Uterus (tissue), 7 donors: ENCODE results near the gene TKT.

DNA sequence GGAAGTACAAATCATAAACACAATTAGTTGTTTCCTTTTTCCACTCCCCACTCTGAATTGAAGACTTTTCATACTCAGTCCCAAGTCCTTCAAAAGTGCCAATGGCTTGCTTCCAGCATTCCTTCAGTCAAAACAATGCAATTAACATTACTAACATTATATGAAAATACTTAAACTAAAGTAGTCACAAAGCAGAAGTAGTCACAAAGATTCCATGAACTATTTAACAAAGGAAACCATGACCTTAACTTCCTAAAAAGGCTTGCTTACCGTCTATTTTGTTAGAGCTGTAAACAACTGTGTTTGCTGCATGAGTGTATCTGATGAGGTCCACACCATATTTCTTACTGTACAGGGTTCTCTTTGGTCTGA lies 8.0 kb downstream of the WDR82 start:
- PRO-cap, 4 experiments, result no peak in any of the 4 experiments
- RAMPAGE, long total RNA, 2 experiments, result no peak in any of the 2 experiments
- RRBS, result no CpG with 5 or more reads among the region's 1 CpG

DNA sequence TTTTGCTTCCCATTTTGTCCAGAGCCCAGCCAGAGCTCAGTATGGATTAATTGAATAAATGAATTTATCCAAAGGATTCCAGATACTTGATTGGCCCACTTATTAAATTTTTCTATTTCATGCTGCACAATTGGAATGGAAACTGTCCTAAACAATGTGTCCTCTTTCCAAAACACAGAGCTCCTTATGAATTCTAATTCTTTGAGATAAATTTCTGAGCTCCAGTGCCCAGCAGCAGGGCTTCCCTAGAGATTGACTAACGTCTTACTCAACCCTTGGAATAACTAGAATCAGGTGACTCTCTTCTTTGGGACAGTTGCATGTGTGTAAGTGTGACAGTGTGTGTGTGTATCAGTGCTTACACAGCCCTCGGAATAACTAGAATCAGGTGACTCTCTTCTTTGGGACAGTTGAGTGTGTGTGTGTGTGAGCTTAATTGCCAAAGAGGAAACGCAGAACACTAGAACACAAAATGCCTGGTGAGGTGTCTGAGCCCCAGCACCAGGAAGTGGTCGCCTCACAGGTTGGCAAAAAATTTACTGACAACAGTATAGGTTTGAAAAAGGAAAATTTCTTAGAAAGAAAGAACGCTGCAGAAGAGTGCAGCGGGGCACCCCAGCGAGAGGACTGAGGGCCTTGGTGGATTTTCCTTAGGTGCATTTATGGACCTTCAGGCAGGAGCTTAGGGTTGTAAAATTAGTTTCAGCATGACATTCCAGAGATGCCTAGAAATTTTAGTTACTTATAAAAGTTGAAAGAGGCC lies 3.5 kb upstream of the WDR82 start:
- PRO-cap, 4 experiments, result peak in 1 of 4 experiments; most common plus-strand start position 435 of the sequence (in 1); most common minus-strand start position 258 of the sequence (in 1)
- RAMPAGE, long total RNA, 2 experiments, result no peak in any of the 2 experiments
- RRBS, result no CpG with 5 or more reads among the region's 7 CpGs

- PRO-cap, 4 experiments, result no peak in any of the 4 experiments
- RAMPAGE, long total RNA, 2 experiments, result no peak in any of the 2 experiments
- RRBS, result no CpG with 5 or more reads among the region's 11 CpGs
These were observed 11.7 kb downstream of the GLYCTK start for GRCh38 chr3:52299207-52299925.

DNA sequence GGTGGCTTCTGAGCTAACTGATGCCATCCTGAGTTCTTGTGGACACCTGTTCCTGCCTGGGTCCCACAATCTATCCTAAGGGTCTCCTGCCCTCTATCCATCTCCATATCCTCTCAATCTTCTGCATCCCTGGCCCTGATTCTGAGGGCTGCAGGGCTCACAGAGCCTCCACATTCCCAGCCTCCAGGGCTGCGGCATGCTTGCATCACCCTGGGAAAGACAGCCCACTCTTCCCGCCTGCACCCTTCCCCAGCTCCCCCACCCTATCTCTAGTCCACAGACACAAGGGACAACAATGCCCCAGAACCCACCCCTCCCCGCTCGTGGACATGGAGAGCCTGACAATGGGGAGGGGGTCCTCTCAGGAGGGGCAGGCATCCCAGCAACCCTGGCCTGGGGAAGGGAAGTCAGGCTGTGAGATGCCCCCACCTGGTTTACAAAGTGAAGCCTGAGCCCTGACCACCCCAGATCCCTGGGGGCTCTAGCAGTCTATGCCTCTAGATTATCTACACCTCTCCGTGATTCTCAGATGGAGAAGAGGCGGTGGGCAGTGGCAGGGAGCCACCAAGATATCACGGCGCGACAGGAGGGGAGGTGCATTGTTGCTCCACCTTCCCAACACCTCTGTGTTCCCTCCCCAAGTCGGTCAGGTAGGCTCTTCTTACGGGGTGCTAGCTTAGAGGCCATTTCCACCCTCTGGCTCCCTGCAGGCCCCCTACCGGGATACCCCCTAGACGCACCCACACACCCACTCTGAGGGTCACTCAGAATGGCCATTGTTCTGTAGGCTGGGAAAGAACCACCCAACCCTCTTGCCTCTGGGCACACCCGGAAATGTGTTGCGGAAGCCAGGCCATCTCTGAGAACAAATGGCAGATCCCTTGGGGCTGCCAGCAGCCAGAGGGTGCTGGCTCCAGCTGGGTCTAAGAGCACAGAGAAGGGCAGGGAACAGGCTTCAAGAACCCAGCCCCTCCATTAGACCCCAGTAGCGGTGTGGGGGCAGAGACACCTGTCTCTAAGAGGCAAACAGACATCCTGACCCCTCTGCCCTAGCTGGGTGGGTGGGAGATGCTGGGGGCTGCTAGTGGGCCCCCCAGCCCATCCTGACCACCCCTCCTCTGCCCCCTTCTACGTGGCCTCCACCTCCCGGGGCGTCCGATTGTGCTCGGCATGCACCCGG lies 10.0 kb downstream of the SEMA3G start:
- PRO-cap, 4 experiments, result peak in 2 of 4 experiments; most common plus-strand start position 926 of the sequence (in 2); most common minus-strand start position 771 of the sequence (in 1)
- RAMPAGE, long total RNA, 2 experiments, result no peak in any of the 2 experiments
- RRBS, result 78% methylated on average over 4 of the region's 22 CpGs

DNA sequence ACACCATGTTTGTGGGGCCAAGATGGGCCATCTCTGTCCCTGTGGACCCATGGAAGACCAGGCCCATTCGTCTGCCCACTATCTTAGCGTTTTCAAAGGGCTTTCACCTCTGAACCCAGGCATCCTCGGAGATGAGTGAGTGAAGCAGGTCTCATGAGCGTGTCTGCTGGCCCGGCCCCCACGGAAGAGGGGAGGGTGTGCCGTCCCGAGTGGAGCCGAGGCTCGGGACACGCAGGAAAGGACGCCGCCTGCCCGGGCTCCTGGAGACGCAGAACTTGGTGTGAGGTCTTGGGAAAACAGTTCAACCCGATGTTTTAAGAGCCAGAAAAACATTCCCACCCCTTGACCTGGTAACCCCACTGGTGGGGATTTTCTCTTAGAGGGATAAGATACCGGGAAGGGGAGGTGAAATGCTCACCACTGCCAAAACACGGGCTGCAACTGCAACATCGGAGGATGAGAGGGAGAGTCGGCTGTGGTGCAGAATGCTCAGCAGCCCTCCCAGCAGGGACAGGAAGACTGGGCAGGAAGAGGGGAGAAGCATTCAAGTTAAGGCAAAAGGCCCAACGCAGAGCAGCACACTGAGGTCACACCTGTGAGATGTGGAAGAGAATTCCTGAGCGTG lies 14.3 kb upstream of the STAB1 start:
- PRO-cap, 4 experiments, result no peak in any of the 4 experiments
- RAMPAGE, long total RNA, 2 experiments, result no peak in any of the 2 experiments
- RRBS, result 56% methylated on average over 6 of the region's 22 CpGs

GRCh38 chr3:52515068-52515808 lies 18.4 kb downstream of the NT5DC2 start:
- PRO-cap, 4 experiments, result no peak in any of the 4 experiments
- RAMPAGE, long total RNA, 2 experiments, result no peak in any of the 2 experiments
- RRBS, result no CpG with 5 or more reads among the region's 9 CpGs

DNA sequence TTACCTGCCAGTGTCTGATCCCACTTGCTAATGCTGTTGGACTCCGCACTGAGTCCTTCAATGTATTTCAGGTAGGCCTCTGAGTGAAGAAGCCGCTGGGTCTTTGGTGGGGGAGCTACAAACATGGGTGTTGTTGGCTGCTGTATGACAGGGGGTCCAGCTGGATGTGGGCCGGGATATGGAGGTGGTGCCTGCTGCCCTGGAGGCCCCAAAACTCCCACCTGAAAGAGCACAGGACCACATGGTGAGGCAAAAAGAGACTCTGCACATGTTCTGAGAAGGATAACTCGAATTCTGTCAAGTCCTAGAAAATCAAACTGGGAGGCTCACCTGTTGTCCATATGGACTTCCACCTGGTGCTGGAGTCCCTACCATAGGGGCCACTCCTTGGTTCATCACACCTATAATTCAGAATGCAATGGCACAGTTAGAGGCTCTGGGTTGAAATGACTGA lies 14.0 kb downstream of the UQCC5 start:
- PRO-cap, 4 experiments, result no peak in any of the 4 experiments
- RAMPAGE, long total RNA, 2 experiments, result no peak in any of the 2 experiments
- RRBS, result no CpG with 5 or more reads among the region's 4 CpGs

GRCh38 chr3:52594427-52594975 lies 58.1 kb downstream of the UQCC5 start:
- PRO-cap, 4 experiments, result no peak in any of the 4 experiments
- RAMPAGE, long total RNA, 2 experiments, result no peak in any of the 2 experiments
- RRBS, result no CpG with 5 or more reads among the region's 2 CpGs

DNA sequence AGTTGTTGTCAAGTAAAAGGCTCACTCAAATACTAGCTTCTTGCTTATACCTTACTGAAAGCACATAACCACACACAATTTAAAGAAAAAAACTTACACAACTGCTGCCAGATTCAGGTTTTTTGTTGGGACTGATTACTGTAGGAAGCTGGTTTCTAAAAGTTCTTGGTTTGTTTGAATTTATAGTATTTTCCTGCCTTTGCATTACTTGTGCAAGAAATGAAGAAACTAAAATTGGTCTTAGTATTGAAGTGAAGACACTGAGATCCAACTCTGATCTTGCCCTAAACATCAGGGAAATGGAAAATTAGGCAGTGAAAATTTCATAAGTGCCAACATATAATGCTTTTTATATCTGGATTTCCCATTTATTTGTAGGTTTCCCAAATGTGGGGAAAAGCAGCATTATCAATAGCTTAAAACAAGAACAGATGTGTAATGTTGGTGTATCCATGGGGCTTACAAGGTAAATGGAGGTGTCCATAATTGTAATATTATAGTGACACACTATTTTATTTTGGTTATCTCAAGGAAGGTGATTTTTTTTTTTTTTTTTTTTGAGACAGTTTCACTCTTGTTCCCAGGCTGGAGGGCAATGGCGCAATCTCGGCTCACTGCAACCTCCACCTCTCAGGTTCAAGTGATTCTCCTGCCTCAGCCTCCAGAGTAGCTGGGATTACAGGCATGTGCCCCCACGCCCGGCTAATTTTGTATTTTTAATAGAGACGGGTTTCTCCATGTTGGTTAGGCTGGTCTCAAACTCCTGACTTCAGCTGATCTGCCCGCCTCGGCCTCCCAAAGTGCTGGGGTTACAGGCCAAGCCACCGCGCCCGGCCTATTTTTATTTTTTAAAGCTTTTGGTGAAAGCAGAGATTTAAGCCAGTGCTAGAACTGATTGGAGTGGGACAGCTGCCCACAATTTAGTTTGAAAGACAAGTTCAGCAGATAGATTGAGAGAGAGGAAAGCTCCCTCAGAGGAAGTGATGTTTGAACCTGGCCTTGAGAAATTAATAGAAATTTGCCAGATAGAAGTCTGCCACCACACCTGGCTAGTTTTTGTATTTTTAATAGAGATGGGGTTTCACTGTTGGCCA lies 5.7 kb downstream of the GNL3 start:
- PRO-cap, 4 experiments, result no peak in any of the 4 experiments
- RAMPAGE, long total RNA, 2 experiments, result no peak in any of the 2 experiments
- RRBS, result no CpG with 5 or more reads among the region's 10 CpGs

DNA sequence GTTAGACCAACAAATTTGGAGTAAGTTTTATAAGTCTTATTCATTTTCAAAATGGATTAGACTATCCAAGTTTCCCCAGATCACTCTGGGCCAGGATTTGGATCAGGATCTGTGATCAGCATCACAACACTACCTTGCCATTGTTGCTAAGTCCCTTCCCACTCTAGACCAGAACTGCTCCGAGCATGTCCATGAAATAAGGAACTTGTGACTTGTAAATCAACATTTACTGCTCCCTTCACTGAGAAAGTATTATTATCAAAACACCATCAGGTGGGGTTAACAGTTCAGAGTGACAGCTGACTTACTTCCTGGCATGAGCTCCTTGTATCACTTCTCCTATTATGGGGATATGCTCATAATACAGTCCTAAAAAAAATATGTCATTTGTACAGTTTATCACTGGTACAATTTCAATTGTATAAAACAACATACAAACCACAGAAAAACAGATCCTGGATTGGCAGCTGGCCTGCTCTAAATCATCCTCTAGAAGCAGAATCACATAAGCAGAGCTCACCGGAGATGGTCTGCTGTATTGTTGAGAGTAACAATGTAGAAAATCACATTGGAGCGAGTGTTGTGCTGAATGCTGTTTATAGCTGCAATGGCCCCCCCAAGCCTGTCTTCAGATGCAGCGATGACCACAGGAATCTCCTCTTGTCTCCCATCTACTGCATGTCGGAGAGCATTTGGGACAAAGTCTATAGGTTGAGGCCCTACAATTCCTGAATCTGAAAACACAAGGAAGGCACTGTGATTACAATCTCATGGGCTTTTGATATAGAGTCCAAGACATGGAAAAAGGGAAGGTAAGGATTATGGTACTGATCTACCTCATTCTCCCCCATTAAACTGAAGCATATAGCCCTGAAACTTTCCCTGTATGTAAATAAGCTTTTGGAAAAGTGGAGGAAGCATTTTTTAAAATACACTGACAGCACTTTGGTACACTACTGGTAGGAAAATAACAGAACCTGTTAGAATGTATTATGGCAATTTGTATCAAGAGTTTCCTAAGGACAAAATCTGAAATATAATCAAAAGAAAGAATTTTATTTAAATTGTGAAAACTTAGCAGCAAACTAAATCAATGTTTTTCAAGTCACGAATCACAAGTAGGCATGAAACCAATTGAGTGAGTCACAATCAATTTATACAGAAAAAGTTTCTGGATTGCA lies 8.0 kb downstream of the GLT8D1 start:
- PRO-cap, 4 experiments, result no peak in any of the 4 experiments
- RAMPAGE, long total RNA, 2 experiments, result no peak in any of the 2 experiments
- RRBS, result no CpG with 5 or more reads among the region's 6 CpGs

DNA sequence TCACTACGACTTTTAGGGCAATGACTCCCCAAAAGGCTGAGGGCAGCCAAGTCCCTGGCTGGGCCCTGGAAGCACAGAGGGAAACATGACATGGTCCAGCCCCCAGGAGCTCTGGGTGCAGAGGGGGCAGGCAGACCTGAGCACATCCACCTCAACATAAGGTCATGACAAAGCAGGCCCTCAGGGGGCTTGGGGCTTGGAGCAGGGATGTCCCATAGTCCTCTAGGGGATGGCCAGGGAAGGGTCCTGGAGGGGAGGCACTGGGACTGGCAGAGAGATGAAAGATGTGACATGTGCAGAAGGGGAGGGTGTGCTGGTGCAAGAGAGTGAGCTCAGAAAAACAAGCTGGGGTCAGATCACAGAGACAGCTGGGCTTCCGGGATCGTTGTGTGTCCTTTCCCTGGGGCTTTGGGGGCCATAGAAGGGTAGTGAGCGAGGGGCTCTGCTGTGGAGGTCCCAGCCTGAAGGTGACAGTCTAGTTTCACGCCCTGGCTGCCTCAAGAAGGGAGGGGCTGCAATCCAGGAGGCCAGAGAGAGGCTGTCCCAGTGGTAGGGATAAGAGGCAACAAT lies 618 bp upstream of the ITIH3 start:
- PRO-cap, 4 experiments, result no peak in any of the 4 experiments
- RAMPAGE, long total RNA, 2 experiments, result no peak in any of the 2 experiments
- RRBS, result no CpG with 5 or more reads among the region's 5 CpGs

DNA sequence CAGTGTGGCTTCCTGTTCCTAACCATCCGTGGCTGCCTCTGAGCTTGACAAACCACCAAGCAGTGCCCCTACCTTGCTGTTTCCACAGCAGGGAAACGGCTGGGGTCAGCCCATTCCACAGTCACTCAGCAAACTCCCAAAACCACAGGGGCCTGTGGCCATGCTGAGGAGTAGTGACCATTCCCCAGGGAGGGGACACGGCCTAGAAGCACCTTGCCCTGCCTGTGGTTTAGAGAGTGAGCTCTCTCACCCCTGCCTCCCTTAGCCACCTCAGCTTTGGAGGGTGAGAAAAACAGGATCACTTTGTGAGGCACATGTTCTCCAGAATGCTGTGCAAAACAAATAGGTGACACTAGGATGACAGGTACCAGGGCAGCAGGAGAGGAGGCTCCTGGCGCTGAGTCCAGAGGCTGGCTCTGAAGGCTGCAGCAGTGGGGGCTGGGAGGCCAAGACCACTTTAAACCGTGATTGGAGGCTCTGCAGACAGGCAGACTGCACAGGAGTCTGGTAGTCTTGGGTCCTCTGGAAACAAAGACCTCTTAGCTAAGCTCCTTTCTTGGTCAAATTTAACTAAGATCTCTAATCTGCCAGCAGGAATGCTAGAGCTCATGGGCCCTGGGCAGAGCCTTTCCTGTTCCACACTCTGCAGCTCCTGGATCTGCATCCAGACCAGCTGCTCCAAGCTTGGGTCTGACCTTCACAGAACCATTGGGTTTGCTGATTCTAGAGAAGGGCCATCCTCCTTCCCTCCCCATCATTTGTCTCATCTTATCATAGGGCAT lies 4.3 kb upstream of the MUSTN1 start:
- PRO-cap, 4 experiments, result no peak in any of the 4 experiments
- RAMPAGE, long total RNA, 2 experiments, result no peak in any of the 2 experiments
- RRBS, result no CpG with 5 or more reads among the region's 5 CpGs

DNA sequence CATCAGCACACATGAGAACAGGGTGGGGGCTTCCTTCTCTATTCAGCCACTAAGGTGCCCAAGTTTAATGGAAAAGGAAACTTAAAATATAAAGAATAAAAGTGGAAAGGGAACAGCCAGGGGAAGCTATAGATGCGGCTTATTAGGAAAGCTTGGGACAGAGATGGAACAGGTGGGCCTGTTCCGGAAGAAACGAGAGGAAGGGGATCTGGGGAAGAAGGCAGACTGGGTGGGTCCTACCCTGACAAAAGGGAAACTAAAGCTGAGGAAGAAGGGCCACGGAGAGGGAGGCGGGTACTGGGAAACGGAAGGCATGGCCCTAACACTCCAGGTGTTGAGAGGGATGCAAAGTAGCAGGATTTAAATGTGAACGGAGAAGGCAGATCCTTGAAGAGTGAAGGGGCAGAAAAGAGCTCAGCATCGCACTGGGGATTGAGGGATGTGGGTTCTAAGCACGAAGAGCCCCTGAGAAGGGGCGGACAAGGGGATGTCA lies 825 bp downstream of the STIMATE start:
- PRO-cap, 4 experiments, result no peak in any of the 4 experiments
- RAMPAGE, long total RNA, 2 experiments, result no peak in any of the 2 experiments
- RRBS, result no CpG with 5 or more reads among the region's 10 CpGs

DNA sequence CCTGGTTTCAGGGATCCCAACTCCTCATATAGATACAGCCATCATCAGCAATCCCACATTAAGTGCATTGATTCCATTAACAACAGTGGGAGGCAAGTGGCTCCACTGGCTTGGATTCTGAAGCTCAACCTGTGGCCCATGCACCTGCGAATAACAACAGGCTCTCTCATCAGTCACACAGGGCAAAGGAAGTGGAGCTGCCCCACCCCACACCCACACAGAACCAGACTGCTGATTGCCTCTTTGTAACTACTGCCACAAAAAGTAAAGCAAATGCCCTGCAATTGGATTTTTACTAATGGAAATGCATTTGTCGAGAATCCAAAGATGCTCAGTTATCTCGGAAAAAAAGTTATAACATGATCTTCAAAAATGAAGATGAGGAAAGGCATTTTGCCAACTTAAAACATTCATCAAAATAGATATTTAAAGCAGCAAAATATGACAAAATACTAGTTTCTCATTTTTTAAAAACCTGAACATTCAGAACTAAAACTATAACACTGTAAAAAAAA lies 14.7 kb downstream of the SFMBT1 start:
- PRO-cap, 4 experiments, result no peak in any of the 4 experiments
- RAMPAGE, long total RNA, 2 experiments, result no peak in any of the 2 experiments
- RRBS, result no CpG with 5 or more reads among the region's 3 CpGs

GRCh38 chr3:53089428-53090141 lies 40.6 kb downstream of the RFT1 start:
- PRO-cap, 4 experiments, result no peak in any of the 4 experiments
- RAMPAGE, long total RNA, 2 experiments, result no peak in any of the 2 experiments
- RRBS, result no CpG with 5 or more reads among the region's 8 CpGs

DNA sequence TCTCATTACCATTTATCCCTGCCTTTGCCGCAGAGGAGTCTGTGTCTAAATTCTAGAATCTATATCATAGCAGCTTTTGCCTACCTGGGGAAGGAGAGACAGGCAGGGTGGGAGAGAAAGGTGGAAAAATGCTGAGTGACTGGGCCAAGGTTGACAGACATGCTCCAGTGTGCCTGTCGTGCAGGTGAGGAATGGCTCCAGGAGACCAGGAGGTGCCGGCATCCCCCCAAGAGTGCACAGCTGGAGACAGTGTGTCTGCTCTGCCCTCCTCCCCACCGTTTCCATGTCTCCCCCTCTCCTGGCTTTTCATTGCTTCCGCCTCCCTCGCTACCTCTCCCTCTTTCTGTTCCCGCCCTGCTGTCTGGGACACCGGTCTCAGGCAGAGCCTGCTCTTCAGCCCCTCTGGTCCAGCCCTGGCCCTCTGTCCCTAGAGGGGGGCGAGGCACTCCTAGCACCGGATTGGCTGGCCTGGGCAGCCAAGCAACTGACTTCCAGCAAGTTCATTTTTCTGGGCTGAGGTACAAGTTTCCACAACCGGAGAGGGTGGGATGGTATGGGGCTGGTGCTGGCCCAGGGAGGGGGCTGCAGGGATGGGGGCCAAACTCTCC lies 32.4 kb downstream of the PRKCD start:
- PRO-cap, 4 experiments, result no peak in any of the 4 experiments
- RAMPAGE, long total RNA, 2 experiments, result no peak in any of the 2 experiments
- RRBS, result 18% methylated on average over 4 of the region's 11 CpGs

DNA sequence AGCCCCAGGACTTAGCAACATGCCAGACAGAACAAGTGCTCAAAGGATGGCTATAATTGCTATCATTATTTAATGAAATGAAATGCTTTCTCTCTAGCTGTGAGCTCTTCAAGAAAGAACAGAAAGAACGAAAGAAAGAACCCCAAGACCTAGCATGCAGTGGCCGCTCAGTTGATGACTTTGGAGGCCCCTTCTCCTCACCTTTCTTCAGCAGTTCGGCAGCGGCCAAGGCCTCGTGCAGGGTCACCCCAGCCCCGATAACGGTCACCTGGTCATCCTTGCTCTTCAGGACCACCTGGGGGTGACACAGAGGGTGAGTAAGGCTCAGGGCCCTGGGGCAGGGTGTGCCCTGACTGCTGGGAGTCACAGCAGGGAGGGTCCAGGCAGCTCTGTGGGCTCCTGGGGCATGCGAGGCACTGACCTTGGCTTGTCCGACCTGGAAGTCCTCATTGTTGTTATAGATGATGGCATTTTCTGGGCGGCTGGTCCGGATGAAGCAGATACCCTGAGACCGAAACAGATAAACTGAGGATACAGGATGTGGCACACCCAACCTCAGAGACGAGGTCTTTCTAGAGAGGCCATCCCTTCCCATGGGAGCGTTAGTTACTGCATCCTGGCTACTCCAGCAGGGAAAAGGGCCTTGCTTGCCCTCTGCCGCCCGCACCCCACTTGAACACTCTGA lies 27.8 kb downstream of the TKT start:
- PRO-cap, 4 experiments, result no peak in any of the 4 experiments
- RAMPAGE, long total RNA, 2 experiments, result start-site peak on the minus strand in 1 of 2 experiments, centred at position 470 of the sequence, 17 reads per replicate
- RRBS, result no CpG with 5 or more reads among the region's 16 CpGs

DNA sequence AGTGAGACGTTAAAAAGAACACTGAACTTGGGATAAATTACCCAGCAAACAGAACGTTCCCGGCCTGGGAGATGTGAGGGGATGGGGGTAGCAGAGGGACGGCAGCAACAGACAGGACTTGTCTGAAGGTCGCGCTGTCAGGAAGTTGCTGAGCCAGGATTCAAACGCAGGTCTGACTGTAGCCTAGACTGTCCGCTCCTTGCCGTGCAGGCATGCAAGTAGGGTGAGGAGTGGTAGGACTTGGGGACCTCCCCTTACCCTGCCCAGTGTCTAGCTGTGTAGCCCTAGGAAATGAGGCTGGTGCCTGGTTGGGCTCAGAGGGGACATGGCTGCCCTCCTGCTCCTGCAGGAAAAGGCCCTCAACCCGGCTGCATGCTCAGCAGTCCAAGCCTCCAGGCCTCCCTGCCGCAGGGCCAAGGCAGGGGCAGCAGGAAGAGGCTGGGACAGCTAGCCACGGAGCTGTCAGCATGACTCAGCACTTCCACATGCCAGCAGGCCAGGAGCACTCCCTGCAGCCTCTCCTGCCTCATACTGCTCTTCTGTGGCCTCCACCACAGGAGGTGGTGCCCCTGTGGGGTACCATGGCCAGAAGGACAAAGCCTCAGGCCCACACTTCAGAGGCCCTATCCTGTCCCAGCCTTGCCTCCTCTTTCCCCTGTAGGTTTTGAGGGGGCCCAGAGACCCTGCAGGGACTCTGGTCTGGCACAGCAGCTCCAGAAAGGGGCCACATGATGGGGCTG lies 19.8 kb downstream of the TKT start:
- PRO-cap, 4 experiments, result no peak in any of the 4 experiments
- RAMPAGE, long total RNA, 2 experiments, result no peak in any of the 2 experiments
- RRBS, result no CpG with 5 or more reads among the region's 12 CpGs

- PRO-cap, 4 experiments, result no peak in any of the 4 experiments
- RAMPAGE, long total RNA, 2 experiments, result no peak in any of the 2 experiments
- RRBS, result no CpG with 5 or more reads among the region's 14 CpGs
These were observed 3.3 kb downstream of the TKT start for GRCh38 chr3:53252350-53253114.

DNA sequence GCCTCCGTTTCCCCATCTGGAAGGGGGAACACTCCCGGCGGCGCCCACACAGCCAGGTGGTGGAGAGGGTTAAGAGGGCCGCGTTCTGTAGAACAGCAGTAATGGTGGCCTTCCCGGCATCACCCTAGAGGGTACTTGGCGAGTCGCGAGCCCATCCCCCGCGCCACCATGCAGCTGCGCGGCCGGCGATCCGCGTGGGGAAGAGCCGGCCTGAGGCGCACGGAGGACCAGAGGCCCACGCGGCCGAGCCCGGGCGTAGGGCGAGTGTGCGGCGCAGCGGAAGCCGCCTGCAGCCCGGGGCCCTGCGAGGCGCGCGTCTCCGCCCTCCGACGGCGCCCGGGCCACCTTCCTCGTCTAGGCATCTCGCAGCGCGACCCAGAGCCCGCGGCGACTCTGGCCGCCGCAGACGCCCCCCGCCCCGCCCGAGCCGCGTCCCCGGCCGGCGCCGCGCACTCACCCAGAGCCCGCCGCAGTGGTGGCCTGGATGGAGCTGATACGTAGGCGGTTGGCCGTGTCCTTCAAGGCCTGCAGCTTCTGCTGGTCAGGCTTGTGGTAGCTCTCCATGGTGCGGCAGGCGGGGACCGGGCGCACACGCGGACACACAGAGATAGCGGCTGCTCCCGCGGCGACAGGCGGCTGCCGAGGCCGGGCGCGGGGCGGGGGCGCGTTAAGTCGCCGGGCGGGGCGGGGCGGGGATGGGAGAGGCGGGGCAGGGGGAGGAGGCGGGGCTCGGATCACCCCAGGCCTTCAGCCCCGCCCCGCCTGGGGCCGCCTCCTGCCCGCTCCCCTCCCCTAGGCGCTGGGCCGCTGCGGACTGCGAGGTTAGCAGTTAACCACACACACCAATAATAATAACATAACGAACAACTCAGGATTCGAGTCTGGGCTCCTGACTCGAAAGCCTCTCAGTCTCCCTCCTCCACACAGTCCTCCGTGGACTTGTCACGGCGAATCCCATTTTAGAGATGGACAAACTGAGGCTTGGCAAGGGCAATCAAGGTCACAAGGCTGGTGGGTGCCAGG lies at the start of gene TKT:
Gene TKT (minus strand): TSS at position 644 of the 1,023 bp plus-strand sequence.
- PRO-cap, 4 experiments, result peak in 4 of 4 experiments; most common plus-strand start position 771 of the sequence (in 1); most common minus-strand start position 644 of the sequence (in 4)
- RAMPAGE, long total RNA, 2 experiments, result no peak in any of the 2 experiments
- RRBS, result 2% methylated on average over 58 of the region's 106 CpGs